Fibroblast of the aortic adventitia (primary cell): ENCODE measurements around a stretch of chr16.

- CAGE, long polyA plus RNA = no peak
These were observed 748 bp downstream of the GLYR1 start for GRCh38 chr16:4846087-4846993.

GRCh38 chr16:4880844-4881480, 33.7 kb downstream of the UBN1 start:
- CAGE, long polyA plus RNA = no peak

DNA sequence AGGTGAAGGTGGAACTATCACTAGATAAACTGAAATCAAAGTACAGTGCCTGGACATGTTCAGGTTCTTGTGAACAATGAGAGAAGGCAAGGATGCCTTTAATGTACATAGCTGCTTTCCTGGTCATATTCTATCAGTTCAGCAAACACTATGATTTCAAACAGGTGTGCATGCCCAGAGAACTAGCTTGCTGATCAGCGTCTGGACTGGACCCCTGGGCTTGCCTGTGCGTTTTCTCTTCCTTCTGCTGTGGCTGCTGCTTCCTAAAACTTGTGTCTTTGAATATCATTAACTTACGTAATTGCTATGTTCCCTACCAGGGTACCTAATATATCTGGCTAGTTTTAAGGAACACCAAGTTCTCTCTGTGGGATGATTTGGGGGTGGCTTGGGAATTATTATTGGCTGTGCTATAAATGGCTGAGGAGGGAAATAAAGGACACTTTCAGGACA, 707.7 kb downstream of the RBFOX1 start:
- CAGE, long polyA plus RNA = no peak

DNA sequence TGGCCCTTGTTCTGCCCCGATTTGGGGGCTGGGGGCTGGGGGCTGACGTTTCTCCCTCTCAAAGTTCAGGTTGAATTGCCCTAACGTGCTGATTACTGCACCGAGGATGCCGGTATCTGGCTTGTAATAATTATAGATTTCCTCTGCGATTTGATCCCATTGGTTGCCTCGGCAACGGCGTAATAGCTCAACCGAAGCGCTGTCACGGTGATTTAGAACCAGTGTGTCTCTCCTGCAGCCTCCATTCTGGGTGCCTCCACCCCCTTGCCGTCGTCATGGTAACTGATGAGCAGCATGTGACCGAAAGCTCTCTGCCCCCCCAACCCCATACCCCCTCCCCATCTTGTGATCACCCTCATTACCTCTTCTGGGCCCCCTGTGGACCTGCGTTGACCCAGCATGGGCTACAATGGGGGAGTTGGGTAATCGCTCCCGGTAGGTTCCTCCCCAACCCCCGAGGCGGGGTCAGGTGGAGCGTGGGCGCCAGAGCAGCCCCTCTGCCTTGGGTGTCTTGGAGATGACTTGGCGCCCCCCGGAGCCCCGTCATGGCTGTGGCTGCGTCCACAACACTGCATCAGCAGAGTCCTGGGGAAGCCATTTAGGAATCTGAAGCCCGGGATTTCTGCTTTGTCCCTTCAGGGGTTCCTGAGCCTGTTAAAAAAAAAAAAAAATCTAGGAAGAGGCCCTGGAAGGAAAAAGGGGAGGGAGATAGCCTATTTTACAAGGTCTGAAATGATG, 38.4 kb downstream of the ABAT start:
- CAGE, long polyA plus RNA = no peak

DNA sequence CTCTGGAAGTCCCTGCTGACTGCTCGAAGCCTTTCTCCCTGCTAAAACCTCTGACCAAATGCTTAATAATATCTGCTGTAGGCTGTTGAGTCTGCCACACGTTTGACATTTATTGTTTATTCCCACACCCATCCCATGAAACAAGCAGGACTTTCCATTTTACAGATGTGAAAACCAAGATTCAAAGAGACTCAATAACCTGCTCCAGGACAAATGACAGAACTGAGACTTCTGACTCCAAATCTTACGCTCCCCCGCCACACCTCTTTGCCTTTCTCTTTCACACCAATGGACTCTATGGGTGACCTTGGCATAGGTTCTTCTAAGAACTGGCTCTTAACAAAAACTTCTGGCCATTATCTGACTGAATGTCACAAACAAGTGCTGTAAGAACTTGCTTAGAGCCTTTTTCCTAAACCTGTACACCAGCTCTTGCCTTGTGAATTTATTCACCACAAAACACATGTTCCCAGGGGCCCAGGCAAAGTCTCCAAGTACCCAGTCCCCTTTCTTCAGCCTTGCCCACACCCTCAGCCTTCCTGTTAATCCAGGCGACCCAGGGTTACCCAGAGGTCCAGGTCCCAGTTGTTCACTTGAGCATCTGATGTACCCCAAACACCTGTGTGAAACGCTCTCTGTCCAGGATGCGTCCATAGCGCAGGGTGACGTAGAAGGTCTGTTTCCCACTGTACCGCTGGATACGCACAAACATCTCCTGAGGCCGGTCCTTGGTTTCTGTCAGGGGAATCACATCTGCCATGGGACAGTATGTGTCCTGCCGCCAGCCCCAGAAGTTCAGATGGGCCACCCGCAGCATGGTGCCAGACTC, 1.9 kb downstream of the TMEM186 start:
- CAGE, long polyA plus RNA = no peak

- CAGE, long polyA plus RNA = no peak
These were observed 8.1 kb downstream of the LITAFD start for GRCh38 chr16:8890060-8890876.

GRCh38 chr16:8906210-8906685, 24.1 kb downstream of the LITAFD start:
- CAGE, long polyA plus RNA = no peak

DNA sequence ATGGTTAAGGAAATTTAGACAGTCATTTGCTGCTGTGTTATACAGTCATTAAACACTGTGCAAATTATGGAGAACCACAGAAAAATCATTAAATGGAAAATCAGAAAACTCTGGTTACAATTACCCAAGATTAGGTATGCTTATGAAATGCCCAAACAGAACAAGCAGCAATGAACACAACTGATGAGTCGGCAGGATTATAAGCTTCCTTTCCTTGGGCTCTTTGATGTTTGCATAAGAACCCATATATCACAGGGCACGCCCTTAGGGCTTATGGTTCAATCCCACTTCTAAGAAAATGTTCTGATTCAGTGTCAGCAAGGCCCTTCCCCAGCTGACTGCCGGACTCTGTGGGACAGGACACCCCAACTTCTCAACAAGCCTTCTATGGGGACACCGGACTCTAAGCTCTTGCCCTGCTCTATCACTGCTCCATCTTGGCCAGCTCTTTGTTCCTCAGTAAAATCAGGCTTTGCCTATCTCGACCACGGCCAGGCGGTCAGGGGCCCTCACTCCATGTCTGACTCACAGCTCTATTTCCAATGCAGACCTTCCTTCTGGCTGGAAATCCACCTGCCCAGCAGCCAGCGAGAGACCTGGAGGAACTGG, 26.7 kb downstream of the LITAFD start:
- CAGE, long polyA plus RNA = no peak

GRCh38 chr16:8916872-8917280, 34.7 kb downstream of the LITAFD start:
- CAGE, long polyA plus RNA = no peak

DNA sequence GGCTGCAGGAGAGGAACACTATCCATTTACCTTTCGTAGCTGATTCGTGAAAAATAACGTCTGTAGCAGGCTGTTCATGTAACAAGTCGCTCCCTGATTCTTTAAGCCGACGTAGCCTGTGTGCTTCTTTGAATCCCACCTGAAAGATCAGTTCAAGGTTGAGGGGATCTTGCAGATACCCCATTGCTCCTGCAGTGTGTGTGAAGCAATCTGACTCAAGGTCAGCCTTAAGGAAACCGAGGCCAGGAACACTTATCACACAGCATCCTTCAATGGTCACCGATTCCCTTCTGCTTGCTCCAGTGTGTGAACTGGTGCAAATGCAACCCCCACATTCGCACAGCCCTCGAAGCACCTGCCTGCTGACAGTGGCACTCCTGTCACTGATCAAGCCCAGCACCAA, 36.9 kb downstream of the LITAFD start:
- CAGE, long polyA plus RNA = no peak

DNA sequence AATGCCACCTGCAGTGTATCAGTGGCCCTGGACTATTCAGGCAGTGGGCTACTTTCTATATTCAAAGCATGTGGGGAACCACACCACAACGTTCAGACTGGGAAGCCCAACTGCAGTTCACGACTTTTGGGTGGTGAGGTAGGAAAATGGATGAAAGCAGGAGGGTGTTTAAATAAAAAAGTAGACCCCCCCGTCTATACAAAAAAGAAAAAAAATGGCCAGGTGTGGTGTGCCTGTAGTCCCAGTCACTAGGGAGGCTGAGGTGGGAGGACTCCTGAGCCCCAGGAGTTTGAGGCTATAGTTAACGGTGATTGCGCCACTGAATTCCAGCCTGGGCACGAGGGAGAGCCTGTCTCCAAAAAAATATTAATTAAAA, 11.8 kb downstream of the USP7 start:
- CAGE, long polyA plus RNA = no peak

- CAGE, long polyA plus RNA = no peak
These were observed 1.3 kb downstream of the USP7 start for GRCh38 chr16:8962075-8963098.

- CAGE, long polyA plus RNA = no peak
These were observed 39.7 kb upstream of the USP7 start for GRCh38 chr16:9003241-9003905.

DNA sequence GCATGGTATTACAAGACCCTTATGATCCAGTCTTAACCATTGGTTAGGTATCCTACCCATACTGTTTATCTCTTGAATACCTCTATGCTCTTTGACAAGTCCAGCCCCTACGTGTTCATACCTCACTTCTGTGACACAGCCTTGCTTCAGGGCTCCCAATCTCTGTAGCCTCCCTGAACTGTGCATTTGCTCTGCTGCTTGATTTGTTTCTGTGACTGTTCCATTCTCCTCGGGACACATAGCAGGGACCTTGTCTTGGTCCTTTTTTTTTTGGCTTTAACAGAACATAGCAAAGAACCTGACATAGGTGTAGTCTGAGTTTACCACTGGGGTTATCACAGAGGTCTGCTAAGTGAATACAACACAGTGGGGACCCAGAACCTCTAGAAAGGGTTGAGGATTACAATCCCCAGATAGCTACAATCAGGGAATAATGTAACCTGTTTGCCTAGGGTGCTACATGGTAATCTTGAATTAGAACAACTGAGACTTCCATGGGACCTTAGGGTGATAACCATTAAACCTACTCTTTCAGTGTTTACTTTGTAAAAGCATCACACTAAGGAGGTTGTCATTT, 16.3 kb downstream of the HAPSTR1 start:
- CAGE, long polyA plus RNA = no peak

GRCh38 chr16:9665671-9666518, 516.3 kb downstream of the GRIN2A start:
- CAGE, long polyA plus RNA = no peak

GRCh38 chr16:10180539-10181136, 1.6 kb downstream of the GRIN2A start:
- CAGE, long polyA plus RNA = no peak

DNA sequence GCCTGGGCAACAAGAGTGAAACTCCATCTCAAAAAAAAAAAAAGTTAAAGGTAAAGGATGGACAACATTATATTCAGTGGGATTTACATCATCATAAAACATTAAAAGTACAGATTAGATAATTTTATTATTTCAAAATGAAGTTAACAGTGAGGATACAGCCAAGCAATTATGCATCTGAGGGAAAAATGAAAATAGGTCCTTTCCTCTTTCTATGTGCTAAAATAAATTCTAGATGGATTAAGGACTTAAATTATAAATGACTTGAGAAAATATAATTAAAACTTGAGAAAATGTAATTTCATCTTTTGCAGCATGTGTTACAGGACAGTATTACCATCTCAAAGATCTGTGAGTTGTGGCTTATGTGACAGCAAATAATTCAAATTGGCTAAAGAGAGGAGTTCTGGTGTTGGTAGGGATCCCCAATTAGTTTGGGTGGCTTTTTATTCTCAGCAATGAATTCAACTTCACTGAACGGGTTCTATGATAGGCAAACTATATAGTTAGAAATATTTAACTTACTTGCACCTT, 40.1 kb downstream of the ATF7IP2 start:
- CAGE, long polyA plus RNA = no peak

DNA sequence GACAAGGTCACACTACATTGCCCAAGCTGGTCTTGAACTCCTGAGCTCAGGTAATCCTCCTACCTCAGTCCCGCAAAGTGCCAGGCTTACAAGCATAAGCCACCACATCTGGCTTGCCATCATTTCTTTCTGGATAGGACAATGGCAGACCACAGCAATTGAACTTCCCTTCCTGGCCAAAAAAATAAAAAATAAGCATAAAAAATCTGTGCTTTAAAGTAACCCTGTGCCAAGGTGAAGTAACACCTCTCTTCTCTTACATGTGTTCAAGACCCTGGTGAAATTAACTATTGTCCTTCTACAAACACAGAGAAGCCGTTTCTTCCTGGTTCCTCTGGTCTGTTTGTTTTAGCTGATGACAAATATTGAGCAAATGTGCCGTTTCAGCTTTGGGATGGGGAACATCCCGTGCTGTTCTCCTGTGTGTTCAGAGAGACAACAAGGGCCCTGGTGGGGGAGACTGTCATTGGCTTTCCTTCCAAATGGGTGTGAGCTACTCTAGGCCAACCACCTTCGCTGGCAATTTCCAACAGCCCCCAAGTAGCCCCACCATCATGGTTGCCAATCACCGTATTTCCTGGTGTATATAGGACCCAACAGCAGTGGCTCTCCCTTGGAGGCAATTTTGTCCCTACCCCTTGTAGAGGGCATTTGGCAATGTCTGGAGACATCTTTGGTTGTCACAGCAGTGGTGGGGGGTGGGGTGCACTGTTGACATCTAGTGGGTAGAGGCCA, 60.0 kb downstream of the EMP2 start:
- CAGE, long polyA plus RNA = no peak

DNA sequence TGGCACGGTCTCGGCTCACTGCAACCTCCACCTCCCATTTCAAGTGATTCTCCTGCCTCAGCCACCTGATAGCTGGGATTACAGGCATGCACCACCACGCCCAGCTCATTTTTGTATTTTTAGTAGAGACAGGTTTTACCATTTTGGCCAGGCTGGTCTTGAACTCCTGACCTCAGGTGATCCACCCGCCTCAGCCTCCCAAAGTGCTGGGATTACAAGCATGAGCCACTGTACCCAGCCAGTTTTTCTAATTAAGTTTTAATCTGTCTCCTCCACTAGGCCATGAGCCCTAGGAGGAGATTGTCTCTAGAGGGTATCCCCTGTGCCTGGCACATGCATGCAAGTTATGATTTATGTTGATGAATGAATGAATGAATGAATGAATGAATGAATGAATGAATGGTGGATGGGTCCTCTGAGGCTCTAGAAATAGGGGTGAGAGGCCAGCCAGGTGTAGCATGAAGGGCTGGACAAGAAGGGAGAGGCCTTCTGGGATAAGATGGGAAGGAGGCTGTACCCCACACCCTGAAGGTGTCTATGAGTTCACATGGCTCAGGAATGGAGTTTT, 48.9 kb downstream of the EMP2 start:
- CAGE, long polyA plus RNA = no peak

- CAGE, long polyA plus RNA = no peak
These were observed 15.7 kb downstream of the EMP2 start for GRCh38 chr16:10564636-10565102.